Mesenchymal stem cell of the bone marrow (primary cell): ENCODE measurements around the genes SLU7 and FOXI1.

- CAGE, long polyA plus RNA: no peak
Observed at GRCh38 chr5:160118123-160119292, 742 bp downstream of the PWWP2A start.

DNA sequence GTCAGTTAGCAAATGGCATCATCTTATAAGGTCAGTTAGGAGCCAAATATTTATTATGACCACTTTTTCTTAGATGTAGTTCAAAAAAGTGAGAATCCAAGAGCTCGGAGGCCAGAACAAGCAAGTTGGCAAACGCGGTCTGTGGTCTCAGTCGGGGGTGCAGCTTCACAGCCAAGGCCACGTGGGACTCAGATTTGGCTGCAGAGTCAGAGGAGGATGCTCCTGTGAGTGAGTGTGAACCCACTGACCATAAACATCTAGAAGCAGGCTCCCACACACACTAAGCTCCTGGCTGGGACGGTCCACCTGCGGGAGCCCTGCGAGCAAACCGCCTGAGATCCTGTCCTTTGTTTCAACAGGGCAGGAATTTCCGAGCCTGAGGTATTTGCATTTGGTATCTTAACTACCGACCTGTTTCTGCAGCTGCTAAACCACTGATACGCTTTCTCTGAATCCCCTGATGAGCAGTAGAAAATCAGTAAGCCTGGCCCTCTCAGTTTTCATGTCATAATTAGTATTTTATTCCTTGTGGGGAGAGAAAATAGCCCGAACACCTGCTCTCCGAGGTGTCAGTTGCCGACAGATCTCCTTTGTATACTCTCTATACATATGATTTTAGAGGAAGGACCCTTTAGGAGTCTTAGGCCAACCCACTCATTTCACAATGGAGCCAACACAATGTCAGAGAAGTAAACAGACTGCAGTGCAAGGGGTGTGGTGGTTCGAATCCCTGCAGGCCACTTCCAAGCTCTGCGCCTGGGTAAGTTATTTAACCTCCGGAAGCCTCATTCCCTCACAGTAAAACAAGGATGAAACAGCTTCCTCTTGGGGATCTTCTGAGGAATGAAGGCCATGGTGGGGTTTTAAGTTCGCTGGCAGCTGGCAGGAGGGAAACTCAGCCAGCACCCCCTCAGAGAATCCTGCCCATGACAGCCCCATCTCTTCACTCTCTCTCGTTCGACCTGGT is 40.9 kb upstream of the PWWP2A start:
- CAGE, long polyA plus RNA: no peak

- CAGE, long polyA plus RNA: no peak
Observed at GRCh38 chr5:160261929-160262531, 32.7 kb downstream of the FABP6 start.

- CAGE, long polyA plus RNA: no peak
Observed at GRCh38 chr5:160280485-160281177, 31.7 kb downstream of the CCNJL start.

DNA sequence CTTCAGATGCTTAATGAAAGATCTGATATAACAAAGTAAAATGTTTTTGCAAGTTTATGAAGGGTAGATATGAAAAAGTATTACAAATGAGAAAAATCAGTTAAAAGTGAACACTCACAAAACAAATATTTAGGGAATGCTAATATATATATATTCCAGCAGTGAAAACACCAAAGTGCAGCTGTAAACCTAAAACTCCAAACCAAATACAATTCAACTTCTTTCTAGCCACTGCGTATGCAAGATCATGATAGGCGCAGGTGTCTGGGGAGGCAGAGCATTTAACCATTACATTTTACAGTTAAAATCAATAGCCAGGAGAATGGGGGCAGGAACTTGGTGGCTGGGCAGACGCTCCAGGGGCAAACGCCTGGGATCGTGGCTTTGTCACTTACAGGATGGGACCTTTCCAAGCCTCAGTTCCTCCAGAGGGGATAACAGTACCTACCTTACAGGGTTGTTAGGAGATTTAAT is 626 bp downstream of the FAM200C start:
- CAGE, long polyA plus RNA: no peak

GRCh38 chr5:160418403-160419362 is at the start of gene SLU7:
TSS of gene SLU7 (minus strand) at chr5:160419081.
- CAGE, long polyA plus RNA: no peak

DNA sequence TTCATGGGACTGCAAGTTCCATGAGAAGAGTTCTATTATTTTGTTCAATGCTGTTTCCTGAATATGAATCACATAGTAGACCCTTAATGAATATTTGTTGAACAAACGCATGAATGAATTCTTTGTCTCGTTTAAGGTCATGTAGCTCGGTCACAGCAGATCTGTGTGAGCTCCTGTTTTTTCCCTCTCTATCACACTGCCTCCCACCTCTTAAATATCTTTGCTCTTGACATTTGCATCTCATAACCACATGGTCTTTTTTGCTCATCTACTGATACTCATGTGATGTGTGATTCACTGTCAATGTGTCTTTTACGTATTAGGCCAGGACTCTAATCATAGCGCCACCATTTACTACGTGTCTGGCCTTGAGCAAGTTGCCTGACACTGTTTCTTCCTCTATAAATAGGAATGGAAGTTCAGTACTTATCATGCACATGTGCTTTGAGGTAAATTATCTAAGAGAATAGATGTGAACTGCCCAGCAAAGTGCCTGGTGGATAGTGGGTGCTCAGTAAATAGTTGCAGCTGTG is 37.5 kb downstream of the PTTG1 start:
- CAGE, long polyA plus RNA: no peak

DNA sequence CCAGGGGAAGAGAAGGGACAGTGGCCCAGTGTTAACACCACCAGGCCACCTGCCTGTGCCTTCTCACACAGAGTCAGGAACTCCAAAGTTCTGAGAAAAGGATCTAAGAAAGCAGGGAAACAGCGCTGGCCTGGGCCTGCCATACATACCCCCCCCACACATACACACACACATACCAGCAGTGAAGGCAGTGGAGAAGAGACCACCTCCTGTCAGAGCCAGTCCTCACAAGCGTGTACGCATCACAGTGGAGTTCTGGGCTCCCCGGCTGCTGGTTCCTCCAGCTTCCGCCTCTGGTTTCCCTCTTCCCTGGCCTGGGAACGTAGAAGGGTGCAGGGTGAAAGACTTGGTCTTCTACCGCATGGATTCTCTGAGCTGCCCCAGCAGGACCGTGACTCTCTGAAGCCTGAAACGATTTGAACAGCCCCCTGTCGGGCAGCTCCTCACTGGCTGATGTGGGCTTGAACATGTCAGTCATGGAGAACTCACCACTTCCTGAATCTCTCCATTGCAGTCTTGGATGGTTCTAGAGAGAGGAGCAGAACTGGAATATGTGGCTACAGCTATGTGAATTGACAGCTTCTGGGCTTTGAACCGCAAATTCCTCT is 84.2 kb downstream of the PTTG1 start:
- CAGE, long polyA plus RNA: no peak

GRCh38 chr5:162067080-162067651 is 407 bp upstream of the GABRG2 start:
- CAGE, long polyA plus RNA: no peak

- CAGE, long polyA plus RNA: no peak
Observed at GRCh38 chr5:167645543-167645892, 645.9 kb upstream of the WWC1 start.

GRCh38 chr5:168022859-168023231 is 268.6 kb upstream of the WWC1 start:
- CAGE, long polyA plus RNA: no peak

GRCh38 chr5:168104654-168105517 is 186.6 kb upstream of the WWC1 start:
- CAGE, long polyA plus RNA: no peak

DNA sequence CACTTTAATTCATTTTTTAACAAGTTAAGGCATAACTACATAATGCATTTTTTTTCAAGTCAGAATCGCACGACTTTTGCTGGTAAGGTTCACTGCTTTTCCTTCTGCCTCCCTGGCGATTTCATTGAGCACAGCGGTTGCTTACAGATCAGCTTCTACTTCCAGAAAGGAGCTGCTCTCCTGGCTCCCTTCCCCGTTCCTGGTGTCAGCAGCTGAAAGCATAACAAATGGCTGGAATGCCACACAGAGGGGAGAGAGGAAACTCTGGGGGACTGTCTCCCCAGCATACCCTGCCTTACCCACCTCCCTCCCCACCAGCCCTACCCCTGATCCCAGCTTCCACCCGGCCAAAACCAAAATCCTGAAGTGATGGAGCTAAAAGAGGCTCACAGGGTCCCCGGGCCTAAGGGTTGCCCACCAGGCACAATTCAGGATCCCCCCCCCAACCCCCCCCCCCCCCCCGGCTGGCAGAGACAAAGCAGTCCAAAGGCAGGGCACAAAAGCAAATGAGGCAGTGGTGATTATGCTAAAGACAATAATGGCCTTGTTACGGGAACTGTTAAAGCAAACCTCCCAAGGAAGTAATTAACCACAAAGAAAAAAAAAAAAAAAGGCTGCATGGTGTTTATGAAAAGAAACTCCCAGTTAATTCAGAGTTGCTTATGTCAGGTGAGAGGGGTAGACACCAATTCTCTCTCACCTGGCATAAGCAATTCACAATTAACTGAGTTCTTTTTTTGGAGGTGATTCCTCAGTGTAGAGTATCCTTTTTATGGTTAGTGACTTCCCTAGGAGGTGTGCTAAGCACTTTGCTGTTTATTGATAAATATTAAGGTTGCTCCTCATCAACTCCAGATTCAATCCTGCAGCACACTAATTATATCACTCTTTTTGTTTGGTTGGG is 126.0 kb upstream of the WWC1 start:
- CAGE, long polyA plus RNA: no peak

GRCh38 chr5:168299902-168300496 is 8.6 kb downstream of the WWC1 start:
- CAGE, long polyA plus RNA: no peak

GRCh38 chr5:168305305-168305736 is 13.9 kb downstream of the WWC1 start:
- CAGE, long polyA plus RNA: no peak

DNA sequence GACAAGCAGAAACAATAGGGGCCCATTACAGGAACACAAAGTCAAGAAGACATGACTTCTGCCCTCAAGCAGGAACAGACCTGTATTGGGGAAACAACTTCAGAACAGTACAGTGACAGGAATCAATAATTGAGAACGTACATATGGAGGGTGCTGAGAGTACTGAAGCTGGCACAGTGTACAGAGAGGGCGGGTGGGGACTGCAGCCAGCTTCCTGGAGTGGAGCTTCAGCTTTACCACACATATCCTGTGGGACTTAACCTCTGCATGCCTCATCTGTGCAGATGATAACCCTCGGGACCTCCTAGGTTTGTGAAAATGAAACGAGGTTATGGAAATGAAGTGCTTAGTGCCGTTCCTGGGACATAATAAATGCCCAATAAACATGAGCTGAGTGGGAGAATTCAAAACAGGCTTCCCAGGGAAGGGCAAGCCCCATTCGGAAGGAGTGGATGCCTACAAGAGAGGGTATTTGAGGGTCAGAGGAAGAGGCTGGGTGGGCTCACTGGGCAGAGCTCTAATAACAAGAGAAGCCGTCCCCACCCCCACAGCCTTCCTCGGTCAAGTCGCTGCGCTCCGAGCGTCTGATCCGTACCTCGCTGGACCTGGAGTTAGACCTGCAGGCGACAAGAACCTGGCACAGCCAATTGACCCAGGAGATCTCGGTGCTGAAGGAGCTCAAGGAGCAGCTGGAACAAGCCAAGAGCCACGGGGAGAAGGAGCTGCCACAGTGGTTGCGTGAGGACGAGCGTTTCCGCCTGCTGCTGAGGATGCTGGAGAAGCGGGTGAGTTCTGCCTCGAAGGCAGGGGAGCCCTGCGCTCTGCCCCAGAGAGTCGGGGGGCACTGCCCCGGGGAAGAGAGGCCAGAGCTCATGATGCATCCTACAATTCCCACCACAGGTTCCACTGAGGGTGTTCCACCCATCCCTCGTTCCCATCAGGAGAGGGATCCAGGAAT is 21.8 kb upstream of the RARS1 start:
- CAGE, long polyA plus RNA: no peak

DNA sequence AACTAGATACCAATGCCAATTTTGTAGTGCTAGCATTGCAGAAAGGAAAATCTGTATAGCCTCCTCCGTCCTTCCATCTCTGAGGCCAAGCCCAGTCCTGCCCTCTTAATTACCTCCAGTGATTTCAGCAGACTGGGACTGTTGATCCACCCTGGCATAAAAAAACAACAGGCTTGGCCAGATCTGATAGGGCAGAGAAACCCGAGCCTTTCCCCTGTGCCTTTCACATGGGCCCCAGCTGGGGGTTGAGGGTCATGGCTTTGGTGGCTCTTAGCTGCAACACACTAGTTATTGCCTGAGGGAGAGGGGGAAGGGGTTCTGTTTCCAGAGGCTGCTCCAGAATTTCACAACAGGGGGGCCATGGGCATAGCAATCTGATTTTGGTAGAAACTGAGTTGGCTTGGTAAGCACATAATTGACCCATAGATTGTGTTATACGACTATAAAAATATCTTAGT is 21.2 kb upstream of the PANK3 start:
- CAGE, long polyA plus RNA: no peak

DNA sequence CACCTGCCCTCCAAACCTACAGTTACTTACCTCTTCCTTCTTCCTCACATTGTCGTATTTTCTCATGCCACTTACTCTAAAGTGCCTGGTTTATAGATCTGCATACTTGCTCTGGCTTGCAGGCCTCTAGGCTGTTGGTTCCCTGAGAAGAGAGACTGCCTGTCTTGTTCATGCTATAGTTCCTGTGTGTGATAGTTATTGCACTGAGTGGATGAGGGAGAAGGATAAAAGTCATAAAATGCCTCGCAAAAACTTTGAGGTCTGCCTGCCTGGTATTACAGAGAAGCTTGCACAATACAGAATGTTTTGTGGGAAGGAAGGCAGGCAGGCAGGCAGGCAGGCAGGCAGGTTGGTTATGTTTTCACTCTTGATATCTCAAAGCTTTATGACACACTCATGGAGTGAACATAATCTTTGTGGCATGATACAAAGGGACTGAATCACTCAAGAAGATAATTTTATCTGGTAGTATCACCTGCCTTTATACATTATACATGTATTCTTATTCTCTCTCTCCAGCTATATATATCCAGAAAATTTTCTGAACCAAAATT is 287.1 kb downstream of the SLIT3 start:
- CAGE, long polyA plus RNA: no peak

DNA sequence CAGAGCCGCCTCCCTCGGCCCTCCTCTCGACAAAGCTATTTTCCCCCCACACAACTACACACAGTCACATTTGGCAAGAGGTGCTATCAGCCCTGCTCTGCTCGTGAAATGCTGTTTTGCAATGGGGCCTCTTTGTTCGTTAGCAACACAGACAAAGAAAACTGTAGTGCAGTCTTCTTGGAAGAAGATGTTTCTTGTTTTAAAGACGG is 14.3 kb downstream of the SLIT3 start:
- CAGE, long polyA plus RNA: no peak

DNA sequence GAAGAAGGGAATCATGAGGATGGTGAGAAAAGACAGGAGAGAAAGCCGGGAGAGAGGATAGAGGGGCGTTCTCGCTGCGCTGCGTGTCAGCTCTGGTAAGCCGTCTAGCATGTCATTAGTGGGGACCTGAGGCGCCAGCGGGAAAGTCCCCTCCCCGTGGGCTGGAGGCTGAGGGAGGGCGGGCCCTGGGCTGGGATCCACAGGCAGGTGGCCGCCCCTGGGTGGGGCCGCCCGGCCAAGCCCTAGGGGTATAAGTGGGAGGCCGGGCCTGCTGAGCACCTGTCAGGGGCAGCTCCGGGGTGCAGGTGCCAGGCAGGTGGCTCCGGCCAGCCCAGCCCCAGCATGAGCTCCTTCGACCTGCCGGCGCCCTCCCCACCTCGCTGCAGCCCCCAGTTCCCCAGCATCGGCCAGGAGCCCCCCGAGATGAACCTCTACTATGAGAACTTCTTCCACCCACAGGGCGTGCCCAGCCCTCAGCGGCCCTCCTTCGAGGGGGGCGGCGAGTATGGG is at the start of gene FOXI1:
TSS of gene FOXI1 (plus strand) at position 282 of the 510 bp plus-strand sequence.
- CAGE, long polyA plus RNA: no peak